Myometrial cell (primary cell): Measurements from ENCODE around the genes USPL1 and N4BP2L2.

DNA sequence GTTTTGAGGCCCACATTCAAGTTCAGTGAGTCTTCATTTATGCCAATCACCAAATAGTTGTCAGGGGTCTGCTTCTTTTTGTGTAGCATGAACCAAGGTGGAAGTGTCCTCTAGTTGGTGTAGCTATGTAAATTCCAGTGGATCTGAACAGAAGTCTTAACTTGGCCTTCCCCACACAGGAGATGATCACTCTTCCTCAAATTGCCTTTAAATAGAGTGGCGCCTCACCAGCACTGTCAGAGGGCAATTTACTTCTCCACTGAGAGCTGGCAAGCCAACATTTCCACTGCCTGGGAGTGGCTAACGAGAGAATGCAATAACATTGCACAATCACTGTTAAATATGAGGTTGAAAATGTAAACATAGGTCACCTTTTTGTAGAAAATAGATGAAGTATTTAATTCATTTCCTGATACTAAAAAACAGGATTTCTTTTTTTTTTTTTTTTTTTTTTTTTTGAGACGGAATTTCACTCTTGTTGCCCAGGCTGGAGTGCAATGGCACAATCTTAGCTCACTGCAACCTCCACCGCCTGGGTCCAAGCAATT is 55.4 kb upstream of the UBL3 start:
- RAMPAGE, long total RNA = no peak

GRCh38 chr13:29925221-29925815 is 74.9 kb upstream of the UBL3 start:
- RAMPAGE, long total RNA = no peak

GRCh38 chr13:29936111-29936771 is 85.8 kb upstream of the UBL3 start:
- RAMPAGE, long total RNA = no peak

DNA sequence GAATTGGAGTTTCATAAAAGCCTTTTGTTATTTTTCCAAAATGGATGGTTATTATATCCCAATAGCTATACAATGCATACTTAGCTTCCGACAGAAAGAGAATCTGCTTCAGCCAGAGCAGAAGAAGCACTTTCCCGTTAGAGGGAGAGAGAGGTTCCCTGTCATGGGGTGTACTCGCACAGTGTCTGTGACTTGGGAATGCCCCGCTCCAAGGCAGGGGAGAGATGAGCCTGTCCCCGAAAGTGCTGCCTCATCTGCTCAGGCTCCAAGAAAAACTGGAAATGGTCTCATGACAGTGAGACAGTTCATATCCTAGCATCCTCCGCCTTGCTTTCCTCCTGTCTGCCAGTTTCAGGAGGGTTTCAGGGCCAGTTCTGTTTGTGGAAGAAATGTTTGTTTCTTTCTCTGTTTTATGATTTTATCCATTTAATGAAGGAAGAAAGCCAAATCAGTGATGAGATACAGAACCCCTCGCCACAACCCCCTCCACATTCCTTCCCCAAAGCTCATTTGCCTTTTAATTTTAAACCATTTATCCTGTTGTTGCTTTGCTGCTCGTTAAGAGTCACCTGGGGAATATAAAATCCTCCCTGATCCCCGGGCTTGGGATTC is 144.5 kb upstream of the UBL3 start:
- RAMPAGE, long total RNA = no peak

- RAMPAGE, long total RNA = no peak
Observed at GRCh38 chr13:30307781-30308084, 382 bp upstream of the KATNAL1 start.

DNA sequence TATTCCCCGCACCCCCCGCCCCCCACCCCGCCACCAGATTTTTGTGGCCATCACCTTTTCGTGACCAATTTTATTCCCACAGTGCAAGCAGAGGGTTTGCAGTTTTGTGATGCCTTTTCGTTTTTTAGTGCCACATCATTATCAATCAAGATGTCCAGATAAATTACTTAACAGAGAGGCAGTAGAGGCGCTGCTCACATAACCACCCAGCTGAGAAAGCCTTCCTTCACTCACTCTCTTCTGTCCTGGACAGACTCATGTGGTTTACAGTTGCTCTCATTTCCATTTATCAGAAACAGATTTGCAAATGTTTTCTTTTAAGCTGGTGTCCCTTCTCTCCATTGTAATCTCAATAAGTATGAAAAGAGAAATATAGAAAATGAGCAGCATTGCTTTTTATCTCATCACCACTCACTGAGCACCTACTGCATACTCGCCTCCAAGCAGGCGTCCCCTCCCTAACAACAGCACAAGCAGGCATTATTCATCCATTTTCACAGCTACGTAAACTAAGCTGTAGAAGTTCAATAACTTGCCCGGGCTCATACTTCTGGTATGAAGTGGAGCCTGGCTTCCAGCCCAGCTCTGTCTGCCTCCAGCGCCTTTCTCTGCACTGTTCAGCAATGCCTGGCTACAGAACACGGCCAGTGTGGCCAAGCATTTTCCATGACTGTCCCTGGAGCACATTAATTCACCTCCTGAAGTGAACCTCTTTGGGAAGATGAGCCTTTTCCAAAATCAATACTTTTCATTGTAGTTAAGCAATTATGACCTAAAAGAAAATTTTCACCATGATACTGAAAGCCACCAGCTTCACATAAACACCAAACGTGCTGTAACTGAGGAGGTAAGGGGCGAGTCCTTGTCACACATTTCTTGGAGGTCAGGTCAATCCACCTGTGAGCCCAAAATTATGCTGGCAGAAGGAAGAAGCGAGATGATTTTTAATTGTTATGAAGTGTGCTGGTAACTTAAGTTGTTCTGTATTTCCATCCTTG is 34.7 kb upstream of the KATNAL1 start:
- RAMPAGE, long total RNA = no peak

DNA sequence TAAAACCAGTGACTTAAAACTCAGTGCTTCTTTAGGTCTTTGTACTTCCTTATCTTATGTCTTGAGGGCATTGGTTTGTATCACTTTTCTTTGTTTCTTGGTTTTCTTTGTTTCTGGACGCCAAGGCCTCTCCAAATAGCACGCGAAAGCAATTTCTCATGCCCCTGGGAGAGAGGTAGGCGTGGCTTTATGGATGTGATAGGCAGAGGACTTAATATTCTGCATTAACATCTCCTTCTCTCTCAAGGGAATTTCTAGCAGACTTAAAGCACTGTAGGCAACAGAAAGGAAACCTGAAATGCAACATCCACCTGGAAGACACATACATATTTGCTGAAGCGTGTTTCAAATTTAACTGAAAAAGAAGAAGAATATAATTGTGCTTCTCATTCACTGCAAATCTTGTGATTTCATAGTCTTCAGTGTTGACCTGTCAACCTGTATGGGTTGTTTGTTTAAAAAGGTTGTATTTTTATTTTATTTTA is 20.7 kb downstream of the UBE2L5 start:
- RAMPAGE, long total RNA = no peak

DNA sequence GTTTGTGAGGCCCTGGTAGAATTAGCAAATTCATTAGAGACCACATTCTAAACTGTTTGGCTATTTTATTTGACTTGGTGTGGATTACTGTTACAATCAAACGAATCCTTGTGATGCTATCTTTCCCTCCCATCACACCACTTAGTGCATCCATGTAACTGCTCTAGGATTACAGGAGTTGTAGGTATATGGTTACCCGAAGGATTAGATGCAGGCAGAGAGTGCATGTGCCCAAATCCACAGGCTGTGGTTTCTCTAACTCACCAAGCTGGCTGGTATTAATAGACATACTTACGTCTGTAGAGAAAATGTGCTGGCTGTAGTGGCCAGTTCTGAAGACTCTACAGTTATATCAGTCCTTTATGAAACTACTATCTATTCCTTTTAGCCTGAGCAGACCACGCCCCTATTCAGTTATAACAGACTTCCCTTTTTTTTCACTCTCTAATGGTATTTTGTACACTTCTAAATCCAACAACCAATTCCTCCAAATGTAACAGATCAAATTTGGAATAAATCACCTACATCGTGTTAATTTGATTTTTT is 1.1 kb upstream of the HMGB1 start:
- RAMPAGE, long total RNA = no peak

GRCh38 chr13:30480525-30480915 is 14.8 kb upstream of the HMGB1 start:
- RAMPAGE, long total RNA = no peak

DNA sequence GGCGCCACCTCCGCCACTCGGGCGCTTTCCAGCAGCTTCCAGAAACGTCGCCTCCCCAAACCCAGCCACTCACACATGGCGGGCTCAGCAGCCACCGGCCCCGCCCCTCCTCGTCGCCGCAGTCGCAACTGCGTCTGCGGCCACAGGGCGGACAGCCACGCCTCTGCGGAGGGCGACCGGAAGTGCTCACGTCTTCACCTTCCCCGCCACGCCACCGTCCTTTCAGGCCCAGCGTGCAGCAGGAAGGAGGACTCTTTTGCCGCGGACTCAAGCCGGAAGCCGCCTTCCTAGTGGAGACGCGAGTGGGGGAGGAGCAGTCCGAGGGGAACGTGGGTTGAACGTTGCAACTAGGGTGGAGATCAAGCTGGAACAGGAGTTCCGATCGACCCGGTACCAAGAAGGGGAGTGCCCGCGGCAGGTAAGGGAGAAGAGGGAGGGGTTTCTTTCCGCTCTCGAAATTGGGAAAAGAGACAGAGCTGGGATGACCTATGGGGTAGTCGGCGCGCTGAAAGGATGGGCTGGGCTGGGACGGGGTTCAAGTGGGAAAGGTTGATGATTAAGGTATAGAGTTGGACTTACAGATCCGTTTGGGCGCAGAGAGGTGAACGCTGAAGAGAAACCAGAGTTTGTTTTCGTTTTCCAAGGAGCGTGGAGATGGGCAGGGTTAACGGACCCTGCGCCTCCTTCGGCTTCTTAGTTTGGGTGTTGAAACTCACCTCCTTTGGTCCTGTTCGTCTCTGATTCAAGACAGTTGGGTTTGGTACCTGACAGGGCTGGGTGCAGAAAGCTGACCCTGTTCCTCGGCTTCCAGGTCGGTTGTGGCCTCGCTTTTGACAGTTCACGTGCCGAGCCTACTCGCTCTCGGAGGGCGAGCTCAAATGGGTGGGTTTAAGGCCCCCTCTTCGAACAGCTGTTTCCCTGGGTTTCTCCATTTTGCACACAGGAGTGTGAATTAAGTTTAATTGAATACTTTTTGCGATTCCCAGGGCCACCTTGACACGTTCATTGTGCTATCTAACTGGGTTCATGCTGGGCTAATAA is at the start of gene USPL1:
USPL1 (plus strand) TSS at position 282 of the 1,041 bp plus-strand sequence.
- RAMPAGE, long total RNA = start-site peak on the plus strand centred at position 320 of the sequence, 54 bp wide, 273 and 196 reads in 2 replicates

DNA sequence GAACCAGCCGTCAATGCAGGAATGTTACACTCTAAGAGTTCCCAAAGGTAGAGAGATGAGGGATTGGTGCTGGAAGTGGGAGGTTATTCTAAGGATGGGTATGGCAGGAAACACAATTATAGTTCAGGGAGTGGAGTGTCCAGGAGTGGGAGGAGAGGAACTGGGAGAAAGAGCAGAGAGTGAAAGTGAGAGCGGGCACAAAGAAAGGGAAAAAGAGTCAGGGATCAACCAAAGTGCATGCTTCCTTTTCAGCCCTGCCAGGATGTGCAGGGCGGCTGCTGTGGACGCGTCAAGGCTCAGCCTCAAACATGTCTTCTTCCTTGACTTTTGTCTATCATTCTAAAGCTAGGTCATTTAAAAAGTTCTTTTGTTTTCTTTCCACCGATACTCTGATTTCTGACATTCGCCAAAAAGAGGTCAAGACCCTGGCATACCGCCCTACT is 37.8 kb upstream of the ALOX5AP start:
- RAMPAGE, long total RNA = no peak

- RAMPAGE, long total RNA = no peak
Observed at GRCh38 chr13:31329215-31330104, 129.7 kb downstream of the B3GLCT start.

DNA sequence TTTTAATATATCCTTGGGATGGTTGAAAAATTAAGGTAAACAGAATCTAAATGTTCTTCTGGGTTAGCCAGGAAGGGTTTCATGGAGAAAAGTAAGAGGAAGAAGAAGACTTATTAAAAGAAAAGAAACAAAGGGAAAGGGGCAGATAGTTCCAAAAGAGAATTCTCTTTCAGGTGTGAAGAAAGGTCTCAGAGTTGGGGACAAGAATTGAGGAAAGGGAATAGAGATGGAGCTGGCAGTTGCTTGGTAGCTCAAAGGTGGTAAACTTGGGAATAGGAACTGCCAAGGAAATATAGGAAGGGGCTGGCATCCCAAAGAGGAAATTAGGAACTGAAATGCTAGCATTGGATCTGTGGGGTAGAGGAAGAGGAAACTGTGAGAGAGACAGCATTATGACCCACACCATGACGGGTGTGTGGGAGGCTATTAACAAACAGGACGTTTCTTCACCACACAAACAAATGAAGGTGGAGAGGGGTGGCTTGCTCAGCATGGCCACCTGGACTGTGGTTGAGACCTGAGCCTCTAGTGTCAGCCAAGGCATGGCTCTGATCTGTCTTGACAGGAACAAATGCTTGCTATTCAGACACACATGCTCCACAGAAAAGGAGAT is 178.0 kb downstream of the B3GLCT start:
- RAMPAGE, long total RNA = no peak

DNA sequence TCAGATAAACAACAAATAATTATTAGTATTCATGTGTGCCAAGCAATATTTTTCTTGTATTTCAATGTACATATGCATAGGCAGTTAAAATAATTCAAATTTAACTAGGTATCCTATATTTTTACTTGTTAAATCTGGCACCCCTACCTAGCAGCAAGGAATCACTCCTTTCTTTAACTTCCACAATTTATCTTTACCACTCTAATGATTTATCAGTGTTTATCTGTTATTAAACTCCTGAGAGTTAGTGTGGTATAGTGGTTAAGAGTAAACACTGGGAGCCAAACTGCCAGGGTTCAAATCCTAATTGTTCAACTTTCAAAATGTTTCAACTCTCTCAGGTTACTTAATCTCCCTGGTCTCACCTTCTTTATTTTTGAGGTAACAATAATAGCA is 84.4 kb upstream of the RXFP2 start:
- RAMPAGE, long total RNA = no peak

DNA sequence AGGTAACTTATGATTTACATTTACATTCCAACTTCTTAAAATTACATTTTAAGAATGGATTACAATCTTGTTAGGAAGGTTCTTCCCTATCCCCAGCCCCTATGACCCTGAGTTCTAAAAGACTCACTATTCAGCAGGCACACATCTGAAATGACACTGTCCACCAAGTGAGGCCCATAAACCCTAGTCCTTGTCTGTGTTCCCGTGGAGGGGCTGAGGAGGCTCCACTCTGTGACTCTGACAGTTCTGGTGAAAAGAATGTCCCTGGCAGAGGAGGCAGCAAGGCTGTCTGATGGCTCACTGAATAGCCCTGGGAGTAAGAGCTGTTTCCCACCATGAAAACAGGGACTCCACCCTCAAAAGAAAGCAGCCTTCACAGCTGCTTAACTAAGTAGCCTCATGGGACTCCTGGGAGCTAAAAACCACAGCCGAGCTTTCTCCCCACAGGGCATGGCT is 135.3 kb upstream of the FRY start:
- RAMPAGE, long total RNA = no peak

- RAMPAGE, long total RNA = no peak
Observed at GRCh38 chr13:32246464-32246939, 68.7 kb downstream of the ZAR1L start.

GRCh38 chr13:32285119-32285798 is 29.9 kb downstream of the ZAR1L start:
- RAMPAGE, long total RNA = no peak

- RAMPAGE, long total RNA = no peak
Observed at GRCh38 chr13:32409526-32410378, 18.2 kb downstream of the N4BP2L1 start.

GRCh38 chr13:32538096-32538865 is at the start of gene N4BP2L2:
N4BP2L2 (minus strand) TSS chr13:32538795.
- RAMPAGE, long total RNA = start-site peak on the minus strand at chr13:32538747-32538799, 1,321 and 1,060 reads in 2 replicates

DNA sequence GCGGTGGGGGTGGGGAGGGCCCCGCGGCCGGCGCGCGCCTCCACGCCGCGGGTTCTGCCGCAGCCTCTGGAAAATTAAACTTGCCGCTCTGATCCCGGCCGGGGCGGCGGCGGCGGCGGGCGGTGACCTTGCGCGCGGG is 433 bp downstream of the PDS5B start:
- RAMPAGE, long total RNA = no peak